ENCODE results near the gene MRPL42.

DNA sequence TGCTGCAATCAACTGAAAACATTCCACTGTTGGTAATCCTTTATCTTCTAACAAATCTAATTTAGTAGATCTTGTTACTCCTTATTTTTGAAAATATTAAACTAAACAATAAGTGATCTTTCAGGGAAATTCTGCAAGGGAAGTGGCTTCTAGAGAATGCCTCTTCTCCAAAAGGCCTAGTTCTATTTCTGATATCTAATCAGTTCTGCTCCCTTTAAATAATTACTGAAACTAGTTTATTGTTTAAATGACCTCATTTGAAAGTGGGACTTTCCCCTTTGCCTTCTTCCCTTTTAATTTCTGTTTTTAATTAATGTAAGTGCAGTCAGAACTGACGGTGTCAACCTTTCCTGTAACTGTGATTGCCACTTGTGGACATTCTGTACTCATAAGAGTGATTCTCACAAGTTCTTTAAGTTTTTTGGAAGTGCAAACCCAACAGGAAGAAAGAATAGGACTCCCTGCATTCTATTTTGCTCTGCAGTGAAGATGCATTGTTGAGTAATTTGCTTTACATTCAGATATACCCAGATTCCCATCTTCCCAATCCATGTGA lies 265.4 kb upstream of the PLEKHG7 start:
- PRO-cap = no peak
- RRBS = no CpG with 5 or more reads among the region's 1 CpG

DNA sequence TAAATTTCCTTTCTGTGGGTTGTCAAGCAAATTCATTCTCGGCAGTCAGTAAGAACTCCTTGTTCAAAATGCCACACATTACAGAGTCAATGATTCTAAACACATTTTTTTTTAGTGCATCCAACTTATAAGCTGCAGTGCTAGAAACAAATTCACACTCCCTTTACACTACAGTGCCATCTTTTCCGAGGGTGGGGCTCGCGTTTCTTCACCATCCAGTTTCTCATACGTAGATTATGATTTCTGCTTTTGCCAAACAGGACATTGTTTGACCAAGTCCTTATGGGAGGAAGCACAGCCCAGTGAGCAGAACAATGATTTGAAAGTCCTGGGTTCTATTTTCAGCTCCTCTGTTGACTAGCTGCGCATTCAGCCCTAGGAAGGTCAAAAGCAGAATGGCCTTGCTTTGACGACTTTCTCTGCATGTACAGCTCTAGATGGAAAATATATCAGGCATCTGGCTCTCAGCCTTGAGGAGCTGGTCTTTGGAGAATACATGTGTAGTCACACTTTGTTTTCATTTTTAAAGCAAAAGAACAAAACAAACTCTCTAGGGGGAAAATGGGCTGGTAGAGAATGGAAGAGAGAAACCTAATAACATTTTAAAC lies 257.5 kb upstream of the PLEKHG7 start:
- PRO-cap = no peak
- RRBS = no CpG with 5 or more reads among the region's 7 CpGs

GRCh38 chr12:92520712-92520911 lies 182.2 kb upstream of the PLEKHG7 start:
- PRO-cap = no peak

GRCh38 chr12:92547001-92547352 lies 155.8 kb upstream of the PLEKHG7 start:
- PRO-cap = no peak

DNA sequence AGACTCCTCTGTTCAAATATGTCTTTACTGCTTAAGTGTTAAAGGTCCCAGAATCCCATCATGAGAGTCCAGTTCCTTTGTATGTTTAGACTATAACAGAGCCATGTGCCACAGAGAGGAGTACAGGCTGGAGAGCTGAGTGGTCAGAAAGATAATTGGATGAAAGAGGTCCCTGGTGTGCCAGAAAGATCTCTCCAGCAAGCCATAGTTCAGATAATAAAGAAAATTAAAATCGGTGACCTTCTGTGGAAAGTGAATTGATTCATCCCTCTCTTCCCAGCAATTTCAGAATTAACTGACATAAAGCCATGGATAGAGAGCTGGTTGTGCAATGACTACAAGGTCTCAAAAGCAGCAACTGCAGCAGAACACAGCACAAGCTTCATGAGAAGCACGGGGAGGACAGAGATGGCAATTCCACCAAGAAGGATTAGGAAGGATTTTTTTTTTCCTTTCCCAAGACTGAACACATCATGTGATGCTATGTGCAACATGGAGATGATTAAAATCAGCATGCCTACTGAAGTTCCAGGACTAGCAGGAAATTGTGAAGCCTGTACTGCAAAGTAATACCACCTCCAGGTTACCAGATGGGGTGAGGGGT lies 154.9 kb upstream of the PLEKHG7 start:
- PRO-cap = no peak
- RRBS = no CpG with 5 or more reads among the region's 2 CpGs

DNA sequence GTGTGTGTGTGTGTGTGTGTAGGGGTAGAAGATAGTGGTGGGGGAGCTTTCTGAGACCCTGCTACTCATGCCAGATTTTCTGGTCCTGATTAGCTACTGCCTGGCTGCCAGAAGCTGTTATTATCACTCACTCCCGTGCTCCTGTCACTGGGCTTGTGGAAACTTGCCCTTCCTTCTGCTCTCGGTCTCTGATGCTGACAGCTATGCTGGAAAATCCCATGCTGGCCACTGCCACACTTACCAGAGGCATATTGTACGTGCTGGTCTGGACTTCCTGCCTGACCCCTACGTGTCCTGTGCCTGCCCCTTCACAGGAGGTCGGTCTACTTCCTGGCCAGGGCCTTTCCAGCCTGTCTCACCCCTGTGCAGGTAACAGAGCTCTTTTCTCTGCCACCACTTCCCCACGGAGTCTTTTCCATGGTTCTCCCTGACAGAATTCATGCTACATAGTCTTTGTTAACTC lies 149.4 kb upstream of the PLEKHG7 start:
- PRO-cap = no peak
- RRBS = no CpG with 5 or more reads among the region's 6 CpGs

DNA sequence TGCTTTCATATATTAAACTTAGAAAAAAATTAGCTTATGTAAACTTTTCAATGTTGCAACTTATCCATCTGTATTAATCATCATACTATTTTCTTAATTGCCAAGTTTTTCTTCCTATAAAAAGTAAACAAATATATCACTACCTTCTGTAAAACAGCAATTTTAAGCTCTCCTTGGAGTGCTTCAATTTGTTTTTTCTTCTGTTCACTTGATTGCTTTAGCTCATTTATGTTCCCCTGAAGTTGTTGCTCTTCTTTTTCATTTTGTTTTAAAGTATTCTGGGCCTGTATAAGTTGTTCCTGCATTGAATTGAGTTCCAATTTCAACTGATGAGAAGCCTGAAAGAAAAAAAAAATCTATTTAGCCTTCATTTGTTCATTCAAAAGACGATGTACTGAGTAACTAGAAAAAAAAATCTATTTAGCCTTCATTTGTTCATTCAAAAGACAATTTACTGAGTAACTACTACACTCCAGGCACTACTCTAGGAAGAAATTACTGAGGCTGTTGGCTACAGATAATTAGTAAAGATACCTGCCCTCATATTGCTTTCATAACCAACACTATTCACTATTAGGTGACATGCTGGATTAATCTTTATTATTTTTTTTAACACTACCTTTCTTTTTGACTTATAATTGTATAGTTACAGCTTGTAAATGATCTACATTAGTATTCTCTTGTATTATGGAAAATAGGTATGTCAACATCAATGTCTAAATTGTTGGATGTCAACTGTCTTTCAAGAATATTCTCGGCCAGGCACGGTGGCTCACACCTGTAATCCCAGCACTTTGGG lies 96.2 kb downstream of the PLEKHG7 start:
- PRO-cap = no peak
- RRBS = no CpG with 5 or more reads among the region's 3 CpGs

GRCh38 chr12:92857169-92857610 lies 71.9 kb downstream of the EEA1 start:
- PRO-cap = no peak
- RRBS = no CpG with 5 or more reads among the region's 3 CpGs

GRCh38 chr12:93127058-93128548 lies 198.5 kb upstream of the EEA1 start:
- PRO-cap = no peak
- RRBS = no CpG with 5 or more reads among the region's 28 CpGs

DNA sequence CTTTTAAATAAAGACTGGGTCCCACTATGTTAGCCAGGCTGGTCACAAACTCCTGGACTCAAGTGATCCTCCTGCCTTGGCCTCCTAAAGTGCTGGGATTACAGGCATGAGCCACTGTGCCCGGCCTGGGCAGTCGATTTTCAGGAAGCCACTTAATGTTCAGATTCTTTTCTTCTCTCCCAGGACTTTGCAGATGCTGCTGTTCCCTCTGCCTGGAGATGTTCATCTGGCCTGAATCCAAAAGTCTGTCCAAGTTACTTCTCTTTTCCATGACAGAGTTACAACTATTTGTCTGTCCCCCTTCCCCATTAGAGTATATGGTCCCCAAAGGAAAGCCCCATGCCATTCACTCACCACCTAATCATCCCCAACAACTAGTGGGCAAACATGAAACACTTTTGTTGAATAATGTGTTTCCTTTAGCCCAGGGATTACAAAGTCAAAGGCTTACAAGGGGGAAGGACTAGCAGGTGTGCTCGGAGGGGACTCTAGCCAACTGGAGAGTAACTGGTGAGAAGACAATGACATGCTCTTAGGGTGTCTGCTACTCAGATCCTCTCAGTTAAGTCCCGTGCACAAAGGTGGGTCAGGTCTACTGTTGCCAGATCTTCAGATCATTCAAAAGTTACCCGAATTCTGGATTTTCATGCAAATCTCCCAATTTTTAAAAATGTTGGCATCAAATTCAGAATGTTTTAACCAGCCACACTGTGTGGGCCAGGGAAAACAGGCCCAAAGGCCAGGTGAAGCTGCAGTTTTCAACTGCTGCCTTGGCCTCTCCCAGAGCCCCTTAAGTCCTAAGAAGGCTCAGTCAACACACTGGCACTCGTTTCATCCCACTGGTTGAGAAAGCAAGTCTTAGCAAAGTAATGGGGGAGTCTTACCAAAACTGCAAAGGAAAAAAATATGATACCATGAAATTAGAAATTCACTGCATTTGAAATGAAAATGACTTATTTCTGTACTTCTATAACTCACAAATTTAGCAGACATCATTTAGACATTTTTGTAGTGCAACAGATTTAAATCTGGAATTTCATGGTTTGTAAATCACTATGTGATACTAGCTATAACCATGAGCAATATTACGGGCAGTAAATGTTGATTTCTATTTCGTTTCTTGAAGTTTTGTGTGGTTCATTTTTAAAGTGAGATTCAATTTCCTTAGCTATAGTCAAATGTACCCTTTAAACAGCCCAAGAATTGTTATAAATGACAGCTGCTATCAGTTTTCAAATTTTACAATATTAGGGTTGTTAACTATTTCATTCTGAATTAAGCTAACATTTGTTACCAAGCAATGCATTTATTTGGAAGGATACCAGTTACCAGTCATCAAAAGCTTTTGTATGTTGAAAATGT lies 29.8 kb downstream of the NUDT4 start:
- PRO-cap = no peak
- RRBS = no CpG with 5 or more reads among the region's 8 CpGs

- PRO-cap = bidirectional peak, plus-strand start at chr12:93467525, minus-strand start at chr12:93467451
- RRBS = 2% methylated on average over 7 of the region's 43 CpGs
Measured at GRCh38 chr12:93467341-93468374, at the start of gene MRPL42. MRPL42 (plus strand) TSS chr12:93467514.

GRCh38 chr12:93541440-93542252 lies 30.8 kb upstream of the SOCS2 start:
- PRO-cap = no peak
- RRBS = no CpG with 5 or more reads among the region's 5 CpGs

DNA sequence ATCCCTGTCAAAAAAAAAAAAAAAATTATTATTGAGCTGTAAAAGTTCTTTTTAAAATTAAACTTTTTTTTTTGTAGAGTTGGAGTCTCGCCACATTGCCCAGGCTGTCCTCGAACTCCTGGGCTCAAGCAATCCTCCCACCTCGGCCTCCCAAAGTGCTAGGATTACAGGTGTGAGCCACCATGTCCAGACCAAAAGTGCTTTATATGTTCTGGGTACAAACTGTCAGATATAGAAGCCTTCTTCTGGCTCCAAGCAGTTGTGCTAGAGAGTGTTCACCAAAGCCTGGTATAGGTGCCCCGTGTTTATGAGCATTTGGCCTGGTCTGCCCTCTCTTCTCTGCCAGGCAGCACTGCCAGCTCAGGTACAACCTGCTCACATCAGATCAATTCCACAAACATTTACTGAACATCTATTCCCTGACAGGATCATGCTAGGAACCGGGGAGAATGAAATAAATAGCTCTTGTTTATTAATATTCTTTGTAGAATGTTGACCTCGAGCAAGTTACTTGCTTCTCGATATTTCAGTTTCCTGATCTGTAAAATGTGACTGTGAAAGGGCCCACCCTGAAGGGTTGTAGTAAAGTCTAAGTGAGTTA lies 20.1 kb upstream of the SOCS2 start:
- PRO-cap = no peak
- RRBS = no CpG with 5 or more reads among the region's 7 CpGs

DNA sequence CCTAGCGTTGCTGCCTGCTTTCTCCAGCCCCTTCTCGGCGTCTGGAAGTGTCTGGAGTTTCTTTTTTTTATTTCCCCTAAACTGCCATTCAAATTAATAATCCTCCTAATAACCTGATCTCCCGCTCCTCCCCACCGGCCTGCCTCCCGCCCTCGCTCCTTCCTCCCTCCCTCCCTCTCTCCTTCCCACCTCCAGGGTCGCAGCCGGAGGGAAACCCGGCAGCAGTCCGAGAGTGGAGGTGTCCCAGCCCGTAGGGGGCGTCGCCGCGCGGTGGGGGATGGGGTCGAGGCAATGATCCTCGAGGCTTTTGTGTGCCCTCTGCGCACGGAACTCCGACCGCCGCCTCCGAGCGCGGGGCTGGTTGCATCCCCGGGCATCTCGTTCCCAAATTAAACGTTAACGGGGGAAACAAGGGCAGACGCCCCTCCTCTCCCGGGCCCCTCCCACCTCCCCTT lies 1.1 kb upstream of the SOCS2 start:
- PRO-cap = bidirectional peak, plus-strand start at position 233 of the sequence, minus-strand start at position 43 of the sequence; bidirectional peak, plus-strand start outside the sequence, minus-strand start at position 391 of the sequence
- RRBS = 2% methylated on average over 8 of the region's 33 CpGs

DNA sequence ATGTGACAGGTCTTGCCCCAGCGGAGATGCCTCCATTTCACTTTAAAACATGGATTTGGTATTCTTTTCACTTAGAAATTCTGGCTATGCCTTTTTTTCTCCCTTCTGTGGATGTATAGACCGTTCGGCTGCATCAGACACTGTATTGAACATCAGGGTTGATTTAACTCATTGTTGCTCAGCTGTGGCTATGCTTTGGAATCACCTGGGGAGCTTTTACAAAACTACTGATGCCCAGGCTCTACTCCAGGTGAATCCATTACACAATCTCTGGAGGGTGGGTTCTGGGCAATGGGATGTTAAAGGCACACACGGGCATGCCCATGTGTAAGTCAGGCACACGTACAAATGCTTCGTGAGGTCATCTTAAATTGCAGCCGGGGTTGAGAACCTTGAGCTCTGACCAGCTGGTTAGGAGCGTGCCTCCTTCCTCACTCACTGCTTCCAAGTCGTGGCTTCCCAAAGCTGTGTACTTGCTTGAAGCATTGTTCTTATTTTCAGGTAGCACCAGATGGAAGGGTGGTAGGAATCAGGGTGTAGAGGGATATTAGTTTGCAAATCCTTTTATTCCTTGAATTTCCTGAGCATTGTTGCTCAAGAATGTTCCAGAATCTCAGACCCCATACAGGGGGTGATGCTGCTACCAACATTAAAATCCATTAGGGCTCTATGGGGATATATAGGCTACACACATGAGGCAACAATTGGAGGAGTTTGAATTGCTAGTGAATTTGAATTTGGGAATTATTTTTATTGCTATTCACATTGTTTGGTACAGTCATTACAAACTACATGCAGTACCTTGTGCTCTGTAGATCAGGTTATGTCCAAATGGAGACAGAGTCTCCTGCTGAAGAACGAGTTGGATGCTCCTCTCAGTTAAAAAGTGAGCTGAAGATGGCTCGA lies 10.3 kb downstream of the CRADD start:
- PRO-cap = no peak
- RRBS = no CpG with 5 or more reads among the region's 11 CpGs

GRCh38 chr12:93741800-93743060 lies 65.1 kb downstream of the CRADD start:
- PRO-cap = bidirectional peak, plus-strand start at chr12:93742018, minus-strand start at chr12:93741911; bidirectional peak, plus-strand start at chr12:93742391, minus-strand start at chr12:93742446; bidirectional peak, plus-strand start at chr12:93742805, minus-strand start at chr12:93742743
- RRBS = 2% methylated on average over 29 of the region's 54 CpGs

- PRO-cap = no peak
- RRBS = no CpG with 5 or more reads among the region's 7 CpGs
Measured at GRCh38 chr12:93803294-93804005, 126.3 kb downstream of the CRADD start.

DNA sequence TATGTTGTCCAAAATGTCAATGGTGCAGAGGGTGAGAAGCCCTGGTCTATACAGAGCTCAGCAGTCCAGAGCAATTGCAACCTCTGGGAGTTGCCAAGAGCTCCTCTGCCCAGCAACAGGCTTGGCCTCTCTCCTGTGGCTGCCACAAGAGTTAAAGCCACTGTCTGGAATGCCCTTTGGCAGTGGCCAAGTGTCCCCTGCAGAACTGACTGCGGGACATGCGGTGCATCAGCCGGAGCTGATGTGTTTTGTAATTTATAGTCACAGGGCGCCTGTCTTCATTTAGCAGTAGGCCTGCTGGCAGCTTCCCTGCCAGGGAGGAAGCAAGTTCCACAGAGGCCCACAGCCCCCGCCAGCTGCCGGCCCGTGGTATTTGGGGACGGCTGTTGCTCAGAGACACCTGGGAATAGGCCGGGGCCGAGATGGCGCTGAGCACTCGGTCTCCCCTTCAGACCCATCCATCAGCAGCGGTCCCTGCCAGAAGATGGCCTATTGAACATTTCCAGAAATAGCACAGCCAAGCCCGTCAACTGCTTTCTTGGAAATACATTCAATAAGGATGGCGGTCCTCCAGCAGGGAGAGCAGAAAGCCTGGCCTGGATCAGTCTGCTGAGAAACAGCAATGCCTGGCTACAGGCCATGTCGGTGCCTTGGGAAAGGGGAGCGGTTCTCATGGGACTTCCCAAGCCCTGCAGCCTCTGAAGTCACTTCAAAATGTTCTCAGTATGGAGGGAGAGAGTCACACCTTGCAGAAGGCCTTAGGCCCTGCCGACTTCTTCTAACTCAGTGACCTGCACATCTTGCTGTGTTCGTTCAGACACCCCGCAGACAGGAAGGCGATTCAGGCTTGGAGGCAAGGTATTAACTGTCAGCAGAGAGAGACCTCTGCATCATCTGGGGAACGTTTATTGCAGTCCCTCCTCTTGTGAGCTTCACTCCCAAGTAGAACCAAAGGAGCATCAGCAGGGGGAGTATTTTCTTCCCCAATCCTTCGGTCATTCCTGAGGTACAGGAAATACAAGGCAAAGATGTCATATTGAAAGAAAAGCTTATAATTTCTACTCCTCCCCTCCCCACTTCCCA lies 217.5 kb downstream of the CRADD start:
- PRO-cap = no peak
- RRBS = 24% methylated on average over 4 of the region's 23 CpGs

DNA sequence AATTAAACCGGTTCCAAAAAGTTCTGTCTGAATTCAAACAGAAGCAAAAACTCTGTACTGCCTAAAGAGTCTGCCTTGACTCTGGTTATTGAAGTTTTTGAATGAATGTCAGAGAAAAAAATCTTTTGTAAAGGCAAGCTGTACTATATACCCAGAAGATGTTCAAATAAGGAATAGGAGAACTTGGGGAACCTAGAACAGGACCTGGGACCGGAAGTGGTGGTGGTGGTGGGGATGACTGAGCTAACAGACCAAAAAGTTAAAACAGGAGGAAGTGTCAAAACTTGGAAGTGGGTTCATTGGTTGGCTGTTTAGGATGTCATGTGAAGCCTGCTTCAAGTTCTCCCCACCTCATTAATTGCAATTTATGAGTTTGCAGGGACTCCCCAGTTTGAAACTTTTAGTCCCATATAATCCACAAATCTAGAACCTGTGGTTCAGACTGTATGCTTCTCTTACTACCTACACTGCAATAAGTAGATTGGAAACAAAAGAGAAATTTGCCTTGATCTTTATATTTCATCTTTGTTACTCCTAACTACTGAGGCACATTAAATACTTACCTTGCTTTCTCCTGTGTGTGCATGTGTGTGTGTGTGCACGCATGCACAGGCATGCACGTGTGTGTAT lies 26.3 kb downstream of the PLXNC1 start:
- PRO-cap = no peak
- RRBS = no CpG with 5 or more reads among the region's 4 CpGs

DNA sequence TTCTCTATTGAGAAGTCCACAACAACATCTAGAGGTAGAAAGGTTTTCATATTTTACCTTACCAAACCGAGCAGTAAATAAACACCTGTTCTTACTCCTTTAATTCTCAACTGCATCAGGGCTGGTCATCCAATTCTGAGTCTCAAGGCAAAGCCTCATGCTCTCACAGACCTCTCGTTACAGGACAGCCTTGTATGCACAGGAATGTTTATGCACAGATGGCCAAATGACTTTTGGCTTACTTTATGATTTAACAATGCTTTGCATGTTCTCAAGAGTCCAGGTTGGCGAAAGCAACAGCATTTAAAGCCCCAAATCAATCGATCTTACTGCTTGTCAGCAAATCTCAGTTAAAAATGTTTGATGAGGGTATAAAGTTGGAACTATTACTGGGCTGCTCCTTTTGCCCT lies 63.8 kb downstream of the TMCC3 start:
- PRO-cap = no peak
- RRBS = no CpG with 5 or more reads among the region's 4 CpGs

All from kidney (tissue), 2 donors.